ENCODE measurements around a stretch of chr14.

GRCh38 chr14:105055823-105056803 is 9.1 kb downstream of the GPR132 start:
- PRO-cap, 3 experiments: no peak in any of the 3 experiments
- RAMPAGE, long total RNA, 4 experiments: no peak in any of the 4 experiments
- RRBS: 79% methylated on average over 3 of the region's 50 CpGs

- PRO-cap, 3 experiments: no peak in any of the 3 experiments
- RAMPAGE, long total RNA, 4 experiments: no peak in any of the 4 experiments
- RRBS: no CpG with 5 or more reads among the region's 9 CpGs
Measured at GRCh38 chr14:105059143-105059564, 6.1 kb downstream of the GPR132 start.

GRCh38 chr14:105193780-105194415 is 12.8 kb upstream of the NUDT14 start:
- PRO-cap, 3 experiments: no peak in any of the 3 experiments
- RAMPAGE, long total RNA, 4 experiments: no peak in any of the 4 experiments
- RRBS: no CpG with 5 or more reads among the region's 10 CpGs

GRCh38 chr14:105255135-105255585 is 6.8 kb downstream of the BTBD6 start:
- PRO-cap, 3 experiments: no peak in any of the 3 experiments
- RAMPAGE, long total RNA, 4 experiments: no peak in any of the 4 experiments
- RRBS: no CpG with 5 or more reads among the region's 4 CpGs

- PRO-cap, 3 experiments: no peak in any of the 3 experiments
- RAMPAGE, long total RNA, 4 experiments: no peak in any of the 4 experiments
- RRBS: no CpG with 5 or more reads among the region's 17 CpGs
Measured at GRCh38 chr14:105257465-105257946, 9.2 kb downstream of the BTBD6 start.

GRCh38 chr14:105399134-105399854 is 956 bp downstream of the TEX22 start:
- PRO-cap, 3 experiments: peak in 1 of 3 experiments; most common minus-strand start chr14:105399488 (in 1)
- RAMPAGE, long total RNA, 4 experiments: no peak in any of the 4 experiments
- RRBS: no CpG with 5 or more reads among the region's 17 CpGs

GRCh38 chr14:105410931-105412274 is 8.2 kb upstream of the MTA1 start:
- PRO-cap, 3 experiments: no peak in any of the 3 experiments
- RAMPAGE, long total RNA, 4 experiments: no peak in any of the 4 experiments
- RRBS: 5% methylated on average over 28 of the region's 93 CpGs

DNA sequence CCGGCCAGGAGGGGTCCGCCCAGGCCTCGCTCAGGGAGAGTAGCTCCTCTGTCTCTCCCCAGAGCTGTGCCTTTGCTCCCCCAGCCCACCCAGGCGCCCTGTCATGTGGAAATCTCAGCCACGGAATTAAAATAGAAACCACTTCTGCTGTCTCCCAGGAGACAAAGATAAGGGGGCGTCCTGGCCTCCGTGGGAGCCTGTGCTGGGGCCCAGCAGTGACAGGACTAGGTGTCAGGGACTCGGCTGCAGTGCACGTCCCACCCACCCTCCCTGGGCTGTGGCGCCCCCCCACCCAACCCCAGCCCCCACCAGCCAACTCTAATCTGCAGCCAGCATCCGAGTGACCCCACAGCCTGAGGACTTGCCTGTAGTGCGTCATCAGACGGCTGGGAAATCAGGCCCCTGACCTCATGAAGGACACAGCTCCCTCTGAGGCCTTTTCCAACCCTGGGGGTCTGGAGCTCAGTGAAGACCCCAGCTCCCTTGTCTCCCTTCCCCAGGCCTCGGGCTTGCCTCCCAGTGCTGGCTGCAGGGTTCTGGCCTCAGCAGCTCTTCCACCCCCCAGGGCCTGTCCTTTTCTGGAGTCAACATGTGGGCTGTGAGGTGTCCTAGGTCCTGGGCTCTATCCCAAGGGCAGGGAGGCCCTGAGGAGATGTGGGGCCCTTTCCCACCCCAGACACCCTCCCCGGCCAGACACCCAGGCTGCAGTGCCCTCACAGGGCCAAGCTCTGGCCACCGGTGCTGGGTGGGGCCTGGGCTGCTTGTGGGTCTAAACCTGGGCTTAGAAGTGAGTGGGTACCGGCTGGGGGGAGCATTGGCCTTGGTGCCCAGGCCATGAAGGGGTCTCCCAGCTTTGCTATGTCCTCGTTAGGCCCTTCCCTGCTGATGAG is 3.0 kb upstream of the CRIP2 start:
- PRO-cap, 3 experiments: no peak in any of the 3 experiments
- RAMPAGE, long total RNA, 4 experiments: no peak in any of the 4 experiments
- RRBS: 47% methylated on average over 4 of the region's 18 CpGs

DNA sequence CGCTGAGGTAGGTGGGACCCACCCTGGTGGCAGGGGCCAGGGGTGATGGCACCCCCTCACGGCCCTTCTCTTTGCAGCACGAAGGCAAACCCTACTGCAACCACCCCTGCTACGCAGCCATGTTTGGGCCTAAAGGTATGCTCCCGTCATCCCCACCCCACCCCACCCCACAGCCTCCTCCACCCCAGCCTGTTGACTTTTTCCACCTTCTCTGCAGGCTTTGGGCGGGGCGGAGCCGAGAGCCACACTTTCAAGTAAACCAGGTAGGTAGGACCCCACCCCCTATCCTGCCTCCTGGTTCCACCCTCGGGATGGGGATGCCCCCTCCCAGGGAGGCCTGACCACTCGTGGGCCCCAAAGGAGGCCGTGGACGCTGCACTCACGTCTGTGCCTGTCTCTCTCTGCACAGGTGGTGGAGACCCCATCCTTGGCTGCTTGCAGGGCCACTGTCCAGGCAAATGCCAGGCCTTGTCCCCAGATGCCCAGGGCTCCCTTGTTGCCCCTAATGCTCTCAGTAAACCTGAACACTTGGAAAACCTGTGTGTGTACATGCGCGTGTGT is 1.6 kb downstream of the CRIP1 start:
- PRO-cap, 3 experiments: no peak in any of the 3 experiments
- RAMPAGE, long total RNA, 4 experiments: no peak in any of the 4 experiments
- RRBS: no CpG with 5 or more reads among the region's 15 CpGs

DNA sequence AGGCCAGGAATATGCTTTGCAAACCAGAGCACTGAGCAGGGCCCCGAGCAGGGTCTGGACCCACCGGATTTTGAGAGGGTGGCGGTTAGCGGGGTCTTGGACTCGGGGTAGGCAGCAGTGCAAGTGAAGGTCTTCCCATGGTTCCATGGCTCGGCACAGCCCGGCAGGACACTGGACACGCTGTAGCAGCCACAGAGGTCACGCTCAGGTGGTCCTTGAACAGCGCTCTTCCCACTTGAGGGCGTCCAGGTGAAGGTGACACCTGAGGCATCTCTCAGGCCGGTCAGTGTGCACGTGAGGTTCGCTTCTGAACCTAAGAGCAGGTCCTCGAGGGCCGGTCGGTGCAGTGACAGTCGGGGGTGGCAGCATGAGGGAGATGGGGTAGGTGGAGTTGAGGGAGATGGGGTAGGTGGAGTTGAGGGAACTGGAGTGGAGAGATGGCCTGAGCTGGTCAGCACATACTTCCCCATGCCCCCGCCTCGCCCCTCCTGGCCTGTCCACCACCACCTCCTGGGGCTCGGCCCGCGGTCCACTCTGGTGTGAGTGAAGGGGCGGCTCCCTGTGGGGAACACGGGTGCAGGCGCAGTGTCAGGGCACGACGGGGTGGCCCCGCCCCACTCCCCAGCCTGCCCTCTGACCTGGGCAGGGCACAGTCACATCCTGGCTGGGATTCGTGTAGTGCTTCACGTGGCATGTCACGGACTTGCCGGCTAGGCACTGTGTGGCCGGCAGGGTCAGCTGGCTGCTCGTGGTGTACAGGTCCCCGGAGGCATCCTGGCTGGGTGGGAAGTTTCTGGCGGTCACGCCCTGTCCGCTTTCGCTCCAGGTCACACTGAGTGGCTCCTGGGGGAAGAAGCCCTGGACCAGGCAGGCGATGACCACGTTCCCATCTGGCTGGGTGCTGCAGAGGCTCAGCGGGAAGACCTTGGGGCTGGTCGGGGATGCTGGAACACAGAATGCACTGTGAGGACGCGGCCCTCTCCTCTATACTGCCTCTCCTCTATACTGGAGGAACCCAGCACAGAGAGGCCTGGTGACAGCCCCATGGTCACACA is 181.7 kb downstream of the TMEM121 start:
- PRO-cap, 3 experiments: no peak in any of the 3 experiments
- RAMPAGE, long total RNA, 4 experiments: no peak in any of the 4 experiments
- RRBS: 73% methylated on average over 5 of the region's 46 CpGs

DNA sequence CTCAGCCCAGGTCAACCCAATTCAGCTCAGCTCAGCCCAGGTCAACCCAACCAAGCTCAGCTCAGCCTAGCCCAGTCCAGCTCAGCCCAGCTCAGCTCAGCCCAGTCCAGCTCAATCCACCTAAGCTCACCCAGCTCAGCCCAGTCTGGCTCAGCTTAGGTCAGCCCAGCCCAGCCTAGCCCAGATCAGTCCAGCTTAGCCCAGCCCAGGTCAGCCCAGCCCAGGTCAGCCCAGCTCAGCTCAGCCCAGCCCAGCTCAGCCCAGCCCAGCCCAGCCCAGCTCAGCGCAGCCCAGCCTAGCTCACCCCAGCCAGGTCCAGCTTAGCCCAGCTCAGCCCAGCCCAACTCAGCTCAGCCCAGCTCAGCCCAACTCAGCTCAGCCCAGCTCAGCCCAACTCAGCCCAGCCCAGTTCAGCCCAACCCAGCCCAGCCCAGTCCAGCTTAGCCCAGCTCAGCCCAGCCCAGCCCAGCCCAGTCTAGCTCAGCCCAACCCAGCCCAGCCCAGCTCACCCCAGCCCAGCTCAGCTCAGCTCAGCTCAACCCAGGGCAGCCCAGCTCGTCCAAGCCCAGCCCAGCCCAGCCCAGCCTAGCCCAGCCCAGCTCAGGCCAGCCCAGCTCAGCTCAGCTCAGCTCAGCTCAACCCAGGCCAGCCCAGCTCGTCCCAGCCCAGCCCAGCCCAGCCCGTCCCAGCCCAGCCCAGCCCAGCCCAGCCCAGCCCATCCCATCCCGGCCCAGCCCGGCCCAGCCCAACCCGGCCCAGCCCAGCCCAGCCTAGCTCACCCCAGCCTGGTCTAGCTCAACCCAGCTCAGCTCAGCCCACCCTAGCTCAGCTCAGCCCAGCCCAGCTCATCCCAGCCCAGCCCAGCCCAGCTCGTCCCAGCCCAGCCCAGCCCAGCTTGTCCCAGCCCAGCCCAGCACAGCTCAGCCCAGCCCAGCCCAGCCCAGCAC is 184.3 kb downstream of the TMEM121 start:
- PRO-cap, 3 experiments: no peak in any of the 3 experiments
- RAMPAGE, long total RNA, 4 experiments: no peak in any of the 4 experiments
- RRBS: no CpG with 5 or more reads among the region's 8 CpGs

DNA sequence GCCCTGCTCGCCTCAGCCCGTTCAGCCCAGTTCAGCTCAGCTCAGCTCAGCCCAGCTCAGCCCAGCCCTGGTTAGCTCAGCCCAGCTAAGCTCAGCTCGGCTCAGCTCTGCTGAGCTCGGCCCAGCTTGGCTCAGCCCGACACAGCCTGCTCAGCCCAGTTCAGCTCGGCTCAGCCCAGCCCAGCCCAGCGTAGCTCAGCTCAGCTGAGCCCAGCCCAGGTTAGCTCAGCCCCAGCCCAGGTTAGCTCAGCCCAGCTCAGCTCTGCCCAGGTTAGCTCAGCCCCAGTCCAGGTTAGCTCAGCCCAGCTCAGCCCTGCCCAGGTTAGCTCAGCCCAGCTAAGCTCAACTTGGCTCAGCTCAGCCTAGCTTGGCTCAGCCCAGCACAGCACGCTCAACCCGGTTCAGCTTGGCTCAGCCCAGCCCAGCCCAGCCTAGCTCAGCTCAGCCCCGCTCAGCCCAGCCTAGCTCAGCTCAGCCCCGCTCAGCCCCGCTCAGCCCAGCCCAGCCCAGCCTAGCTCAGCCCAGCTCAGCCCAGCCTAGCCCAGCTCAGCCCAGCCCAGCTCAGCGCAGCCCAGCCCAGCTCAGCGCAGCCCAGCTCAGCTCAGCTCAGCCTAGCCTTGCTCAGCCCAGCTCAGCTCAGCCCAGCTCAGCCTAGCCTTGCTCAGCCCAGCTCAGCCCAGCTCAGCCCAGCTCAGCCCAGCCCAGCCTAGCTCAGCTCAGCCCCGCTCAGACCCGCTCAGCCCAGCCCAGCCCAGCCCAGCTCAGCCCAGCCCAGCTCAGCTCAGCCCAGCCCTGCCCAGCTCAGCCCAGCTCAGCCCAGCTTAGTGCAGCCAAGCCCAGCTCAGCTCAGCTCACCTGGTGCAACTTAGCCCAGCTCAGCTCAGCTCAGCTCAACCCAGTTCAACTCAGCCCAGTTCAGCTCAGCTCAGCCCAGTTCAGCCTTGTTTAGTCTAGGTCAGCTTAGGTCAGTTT is 333.4 kb downstream of the TMEM121 start:
- PRO-cap, 3 experiments: no peak in any of the 3 experiments
- RAMPAGE, long total RNA, 4 experiments: no peak in any of the 4 experiments
- RRBS: no CpG with 5 or more reads among the region's 16 CpGs

DNA sequence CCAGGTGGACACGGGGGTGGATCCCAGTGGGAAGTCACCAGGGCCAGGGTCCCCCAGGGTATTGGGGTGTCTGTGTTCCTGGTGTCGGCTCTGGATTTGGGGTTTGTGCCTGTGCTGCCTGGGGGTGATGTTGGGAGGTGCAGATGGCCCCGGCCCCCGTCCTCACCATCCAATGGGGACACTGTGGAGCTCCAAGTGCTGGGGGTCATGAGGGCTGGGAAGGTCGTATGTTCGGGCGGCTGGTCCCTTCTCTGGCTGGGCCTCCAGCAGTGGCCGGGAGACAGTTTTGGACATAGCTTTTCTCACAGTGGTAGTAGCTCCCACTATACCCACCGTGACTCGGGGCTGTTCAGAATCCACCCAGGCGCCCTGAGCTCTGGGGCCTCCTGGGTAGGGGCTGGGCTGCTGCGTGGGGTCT is 354.4 kb downstream of the TMEM121 start:
- PRO-cap, 3 experiments: no peak in any of the 3 experiments
- RAMPAGE, long total RNA, 4 experiments: no peak in any of the 4 experiments
- RRBS: no CpG with 5 or more reads among the region's 12 CpGs

GRCh38 chr14:105914549-105914977 is 388.2 kb downstream of the TMEM121 start:
- PRO-cap, 3 experiments: no peak in any of the 3 experiments
- RAMPAGE, long total RNA, 4 experiments: no peak in any of the 4 experiments
- RRBS: no CpG with 5 or more reads among the region's 3 CpGs

GRCh38 chr14:106228522-106229034 is 702.2 kb downstream of the TMEM121 start:
- PRO-cap, 3 experiments: no peak in any of the 3 experiments
- RAMPAGE, long total RNA, 4 experiments: no peak in any of the 4 experiments
- RRBS: no CpG with 5 or more reads among the region's 5 CpGs

GRCh38 chr14:106398770-106399439 is 872.5 kb downstream of the TMEM121 start:
- PRO-cap, 3 experiments: no peak in any of the 3 experiments
- RAMPAGE, long total RNA, 4 experiments: no peak in any of the 4 experiments
- RRBS: 61% methylated on average over 7 of the region's 53 CpGs

GRCh38 chr14:106592960-106593366 is 1066.6 kb downstream of the TMEM121 start:
- PRO-cap, 3 experiments: no peak in any of the 3 experiments
- RAMPAGE, long total RNA, 4 experiments: no peak in any of the 4 experiments
- RRBS: no CpG with 5 or more reads among the region's 7 CpGs

DNA sequence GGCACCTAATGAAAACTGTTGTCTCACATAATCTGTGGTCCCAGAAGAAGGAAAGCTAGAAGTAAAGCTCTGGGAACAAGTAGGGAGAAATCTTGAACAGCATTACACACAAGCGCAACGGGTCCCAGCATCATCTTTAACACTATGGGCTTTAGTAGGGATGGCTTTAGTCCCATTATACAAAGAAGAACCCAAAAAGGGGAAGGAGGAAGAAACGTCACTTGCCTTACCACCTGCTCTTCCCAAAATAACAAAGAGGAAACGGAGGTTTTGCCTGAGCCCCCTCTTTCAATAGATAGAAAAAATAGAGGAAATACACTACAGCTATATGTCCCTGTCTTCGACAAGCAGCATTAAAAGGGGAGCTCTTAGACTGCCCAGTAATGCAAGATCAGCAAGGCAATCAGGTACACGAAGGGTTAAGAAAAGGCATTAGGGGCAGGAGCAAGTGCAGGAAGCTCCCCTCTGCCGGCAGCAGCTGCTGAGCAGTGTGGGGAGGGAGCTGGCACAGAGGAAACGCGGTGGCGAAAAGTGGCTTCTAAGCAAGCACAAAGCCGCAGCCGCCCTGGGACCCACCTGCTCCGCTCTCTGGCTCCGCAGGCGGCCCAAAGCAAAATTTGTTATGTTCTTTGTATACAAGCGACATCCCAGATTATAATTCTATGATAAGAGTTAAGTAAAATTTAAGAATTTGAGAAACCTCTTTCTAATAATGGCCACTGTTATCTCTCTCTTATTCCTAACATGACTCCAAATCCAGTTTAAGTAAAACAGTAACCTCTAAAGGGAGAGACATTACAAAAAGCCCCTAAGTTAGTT is 1172.4 kb downstream of the TMEM121 start:
- PRO-cap, 3 experiments: no peak in any of the 3 experiments
- RAMPAGE, long total RNA, 4 experiments: no peak in any of the 4 experiments
- RRBS: no CpG with 5 or more reads among the region's 16 CpGs